NCI-H460 (cell line): Measurements from ENCODE around the gene AMER3.

DNA sequence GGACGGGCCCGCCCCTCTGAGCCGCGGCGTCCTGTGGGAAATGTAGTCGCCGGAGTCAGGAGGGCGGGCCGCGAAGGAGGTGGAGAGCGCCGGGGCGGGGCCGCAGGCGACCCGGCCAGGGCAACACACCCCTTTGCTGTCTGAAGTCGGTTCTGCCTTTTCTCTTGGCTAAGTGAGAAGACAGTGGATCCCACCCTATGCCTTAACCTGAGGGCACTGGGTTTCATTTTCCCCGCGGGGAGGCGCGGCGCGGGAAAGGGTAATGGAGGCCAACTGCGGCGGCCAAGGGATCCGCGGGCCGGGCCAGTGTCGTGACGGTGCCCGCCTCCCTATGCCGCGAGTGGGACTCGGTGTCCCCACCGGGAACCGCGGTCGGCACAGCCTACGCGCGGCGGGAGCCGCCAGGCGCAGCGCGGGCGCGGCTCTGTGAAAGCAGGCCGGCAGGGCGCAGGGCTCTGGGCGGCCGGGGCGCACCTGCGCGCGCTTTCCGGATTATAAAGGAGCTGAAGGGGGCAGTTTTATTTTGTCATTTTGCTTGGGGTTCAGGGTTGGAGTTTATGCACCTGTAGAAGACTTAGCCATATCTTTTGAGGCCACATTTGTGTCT lies 428 bp upstream of the SAP130 start:
RAMPAGE:
- cytosol, long total RNA: no peak
- long total RNA: no peak
- nucleus, long total RNA: no peak

DNA sequence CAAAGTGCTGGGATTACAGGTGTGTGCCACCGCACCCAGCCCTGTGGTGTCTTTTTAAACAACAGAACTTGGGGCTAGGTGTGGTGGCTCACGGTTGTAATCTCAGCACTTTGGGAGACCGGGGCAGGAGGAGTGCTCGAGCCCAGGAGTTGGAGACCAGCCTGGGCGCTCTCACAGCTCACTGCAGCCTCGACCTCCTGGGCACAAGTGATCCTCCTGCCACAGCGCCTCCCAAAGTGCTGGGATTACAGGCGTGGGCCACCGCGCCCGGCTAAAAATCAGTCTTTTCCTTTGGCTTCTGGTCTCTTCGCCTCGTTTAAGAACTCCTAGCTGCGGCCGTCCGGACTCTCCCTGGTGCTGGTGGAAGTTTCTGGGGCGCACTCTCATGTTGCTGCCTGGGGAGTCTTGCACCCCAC lies 86.1 kb downstream of the HS6ST1 start:
RAMPAGE:
- cytosol, long total RNA: no peak
- long total RNA: no peak
- nucleus, long total RNA: no peak

DNA sequence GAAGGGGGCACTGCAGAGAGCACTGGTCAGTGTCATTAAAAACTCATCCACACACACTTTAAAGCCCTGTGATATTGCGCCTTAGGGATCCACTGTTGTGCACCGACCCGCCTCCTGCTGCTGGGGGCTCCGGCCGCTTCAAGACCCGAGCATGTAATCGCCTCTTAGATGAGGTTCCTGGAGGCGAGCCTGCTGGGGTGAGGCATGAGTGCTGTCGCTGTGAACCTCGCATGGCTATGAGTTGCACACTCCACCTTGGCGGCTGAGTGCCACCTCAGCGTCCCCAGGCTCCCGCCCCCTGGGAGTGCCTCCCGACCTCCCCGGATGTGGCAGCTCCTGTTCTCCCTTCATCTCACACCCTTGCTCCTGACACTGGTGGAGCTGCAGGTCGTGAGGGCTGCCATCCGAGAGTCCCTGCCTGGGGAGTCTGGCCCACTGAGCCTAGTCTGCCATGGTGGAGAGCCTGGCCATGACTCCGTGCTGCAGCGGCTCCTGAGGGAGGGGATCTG lies 61.4 kb upstream of the HS6ST1 start:
RAMPAGE:
- cytosol, long total RNA: no peak
- long total RNA: no peak
- nucleus, long total RNA: no peak

GRCh38 chr2:128736678-128737035 lies 418.0 kb upstream of the HS6ST1 start:
RAMPAGE:
- cytosol, long total RNA: no peak
- long total RNA: no peak
- nucleus, long total RNA: no peak

GRCh38 chr2:128973966-128974369 lies 655.3 kb upstream of the HS6ST1 start:
RAMPAGE:
- cytosol, long total RNA: no peak
- long total RNA: no peak
- nucleus, long total RNA: no peak

RAMPAGE:
- cytosol, long total RNA: no peak
- long total RNA: no peak
- nucleus, long total RNA: no peak
Observed at GRCh38 chr2:129191406-129191947, 788.0 kb upstream of the RAB6C start.

GRCh38 chr2:129192735-129193547 lies 786.5 kb upstream of the RAB6C start:
RAMPAGE:
- cytosol, long total RNA: no peak
- long total RNA: no peak
- nucleus, long total RNA: no peak

RAMPAGE:
- cytosol, long total RNA: no peak
- long total RNA: no peak
- nucleus, long total RNA: no peak
Observed at GRCh38 chr2:130183026-130183625, 1.1 kb downstream of the MZT2B start.

DNA sequence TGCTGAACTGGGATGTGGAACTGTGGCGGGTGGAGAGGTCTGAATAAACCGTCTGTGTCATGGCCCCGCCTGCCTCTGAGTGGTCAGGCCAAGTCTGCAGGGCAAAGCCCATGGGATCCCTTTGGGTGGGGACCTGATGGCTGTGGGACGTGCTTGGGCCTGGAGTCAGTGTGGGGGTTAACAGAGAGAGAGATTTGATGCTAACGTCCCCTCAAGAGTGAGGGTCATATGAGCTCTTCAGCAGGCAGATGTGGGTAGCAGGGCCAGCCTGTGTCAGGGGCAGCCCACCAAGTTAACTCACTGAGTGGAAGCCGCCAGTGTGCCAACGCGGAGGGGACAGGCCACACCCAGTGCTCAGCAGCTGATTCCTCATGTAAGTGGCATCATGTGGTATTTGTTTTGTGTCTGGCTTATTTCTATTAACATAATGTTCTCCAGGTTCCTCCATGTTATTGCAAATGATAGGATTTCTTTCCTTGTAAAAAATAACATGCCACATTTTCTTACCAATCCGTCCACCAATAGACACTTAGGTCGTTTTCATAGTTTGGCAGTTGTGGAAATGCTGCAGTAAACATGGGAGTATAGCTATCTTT lies 4.0 kb downstream of the IMP4 start:
RAMPAGE:
- cytosol, long total RNA: no peak
- long total RNA: no peak
- nucleus, long total RNA: no peak

DNA sequence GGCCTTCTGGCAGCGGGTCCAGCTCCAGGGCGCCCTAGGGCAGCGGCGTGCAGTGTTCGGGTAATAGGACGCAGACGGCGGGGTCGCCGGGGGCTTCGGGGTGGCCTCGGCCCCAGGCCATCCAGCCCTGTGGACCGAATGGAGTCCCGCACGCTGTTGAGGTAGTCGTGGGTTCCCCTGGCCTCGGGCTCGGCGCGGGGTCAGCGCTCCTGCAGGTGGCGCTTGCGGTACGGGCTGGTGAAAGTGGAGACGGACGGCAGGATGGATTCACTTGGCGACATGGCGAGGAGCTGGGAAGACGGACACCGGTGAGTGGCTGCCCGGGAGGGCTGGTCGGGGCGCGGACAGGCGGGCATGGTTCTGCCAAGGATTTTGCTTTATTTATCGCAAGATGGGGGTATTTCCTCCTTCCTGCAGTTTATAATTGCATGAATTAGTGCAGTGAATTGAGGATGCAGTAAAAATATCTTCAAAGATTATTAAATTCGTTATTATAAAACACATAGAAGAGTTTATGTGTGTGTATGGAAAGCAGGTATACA lies 35.3 kb upstream of the GPR148 start:
RAMPAGE:
- cytosol, long total RNA: no peak
- long total RNA: no peak
- nucleus, long total RNA: no peak

GRCh38 chr2:130755171-130756190 lies at the start of gene AMER3:
TSS of gene AMER3 (plus strand) at chr2:130755540.
RAMPAGE:
- cytosol, long total RNA: no peak
- long total RNA: no peak
- nucleus, long total RNA: no peak

GRCh38 chr2:130785521-130786201 lies 30.3 kb downstream of the AMER3 start:
RAMPAGE:
- cytosol, long total RNA: no peak
- long total RNA: no peak
- nucleus, long total RNA: no peak

DNA sequence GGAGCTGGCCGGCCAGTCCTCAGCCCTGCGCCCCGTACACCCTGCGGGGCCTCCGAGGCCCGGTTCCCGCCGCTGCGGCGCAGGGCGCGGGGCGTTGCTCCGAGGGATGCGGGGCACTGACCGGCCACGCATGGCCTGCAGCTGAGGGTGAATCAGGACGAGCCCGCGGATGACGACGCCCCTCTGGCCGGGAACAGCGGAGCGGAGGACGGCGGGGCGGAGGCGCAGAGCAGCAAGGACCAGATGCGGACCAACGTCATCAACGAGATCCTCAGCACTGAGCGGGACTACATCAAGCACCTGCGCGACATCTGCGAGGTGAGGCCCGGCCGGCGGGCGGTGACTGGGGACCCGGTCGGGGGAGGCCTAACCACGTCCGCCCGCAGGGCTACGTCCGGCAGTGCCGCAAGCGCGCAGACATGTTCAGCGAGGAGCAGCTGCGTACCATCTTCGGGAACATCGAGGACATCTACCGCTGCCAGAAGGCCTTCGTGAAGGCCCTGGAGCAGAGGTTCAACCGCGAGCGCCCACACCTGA lies 53.3 kb downstream of the FAM168B start:
RAMPAGE:
- cytosol, long total RNA: no peak
- long total RNA: no peak
- nucleus, long total RNA: no peak

RAMPAGE:
- cytosol, long total RNA: no peak
- long total RNA: no peak
- nucleus, long total RNA: no peak
Observed at GRCh38 chr2:131105540-131106505, 687 bp downstream of the PLEKHB2 start.

DNA sequence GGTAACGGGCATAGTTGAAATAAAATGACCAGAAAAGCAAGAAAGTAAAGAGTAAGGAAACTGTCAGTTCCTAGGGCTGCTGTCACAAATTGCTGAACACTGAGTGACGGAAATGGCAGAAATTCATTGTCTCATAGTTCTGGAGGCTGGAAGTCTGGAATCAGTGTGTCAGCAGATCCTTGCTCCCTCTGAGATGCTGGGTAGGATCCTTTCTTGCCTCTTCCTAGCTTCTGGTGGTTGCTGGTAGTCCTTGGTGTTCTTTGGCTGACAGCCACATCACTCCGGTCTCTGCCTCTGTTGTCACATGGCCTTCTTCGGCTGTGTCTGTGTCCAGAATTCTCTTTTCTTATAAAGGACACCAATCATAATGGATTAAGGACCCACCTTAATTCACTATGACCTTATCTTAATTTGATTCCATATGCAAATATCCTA lies 21.9 kb downstream of the PLEKHB2 start:
RAMPAGE:
- cytosol, long total RNA: no peak
- long total RNA: no peak
- nucleus, long total RNA: no peak

GRCh38 chr2:131512004-131513037 lies 15.4 kb upstream of the CCDC74A start:
RAMPAGE:
- cytosol, long total RNA: no peak
- long total RNA: no peak
- nucleus, long total RNA: no peak

DNA sequence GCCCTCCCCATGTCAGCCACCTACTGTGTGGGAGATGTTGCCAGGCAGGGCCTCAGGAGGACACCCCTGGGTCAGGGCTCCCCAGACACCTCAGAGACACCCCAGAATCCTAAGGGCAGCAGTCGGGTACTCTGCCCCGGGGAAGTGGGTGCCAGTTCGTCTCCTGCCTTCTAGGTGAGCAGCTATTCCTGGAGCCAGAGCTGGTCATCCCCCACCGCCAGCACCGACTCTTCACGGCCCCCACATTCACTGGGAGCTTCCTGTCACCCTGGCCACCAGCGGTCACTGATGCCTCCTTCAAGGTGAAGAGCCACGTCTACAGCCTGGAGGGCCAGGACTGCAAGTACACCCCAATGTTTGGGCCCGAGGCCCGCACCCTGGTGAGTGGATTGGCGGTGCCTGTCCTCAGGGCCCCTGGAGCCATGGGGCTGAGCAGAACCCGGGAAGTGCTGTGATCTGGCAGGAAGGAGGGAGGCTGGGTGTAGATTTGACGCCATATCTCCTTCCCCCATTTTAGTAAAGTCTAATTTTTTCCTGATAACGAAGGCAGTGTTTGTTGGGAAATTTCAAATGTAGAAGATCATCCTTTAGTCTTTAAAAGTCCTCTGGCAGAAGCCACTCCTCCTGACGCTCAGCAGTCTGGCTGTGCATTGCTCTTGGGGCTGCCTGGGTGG lies 9.2 kb upstream of the CCDC74A start:
RAMPAGE:
- cytosol, long total RNA: no peak
- long total RNA: no peak
- nucleus, long total RNA: no peak

DNA sequence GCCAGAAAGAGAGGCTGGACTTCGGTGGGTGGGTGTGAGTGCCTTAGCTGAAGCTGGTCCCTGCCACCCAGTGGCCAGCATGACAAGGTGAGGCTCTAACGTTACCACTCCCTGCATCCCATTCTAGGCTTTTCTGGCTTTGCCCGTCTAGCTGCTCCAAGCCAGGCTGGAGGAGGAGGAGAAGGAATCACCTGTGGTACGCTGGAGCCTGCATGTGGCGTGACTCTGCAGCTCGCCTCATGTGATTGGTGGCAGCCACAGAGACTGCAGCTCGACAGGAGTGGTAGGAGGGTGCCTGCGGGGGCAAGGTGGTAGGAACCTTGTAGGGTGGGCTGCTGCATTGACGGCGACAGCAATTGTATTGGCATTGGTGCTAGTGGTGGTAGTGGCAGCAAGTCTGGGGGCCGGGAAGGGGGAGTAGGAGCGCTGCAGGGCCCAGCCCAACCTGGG lies 17.3 kb downstream of the CCDC74A start:
RAMPAGE:
- cytosol, long total RNA: no peak
- long total RNA: no peak
- nucleus, long total RNA: no peak

RAMPAGE:
- cytosol, long total RNA: no peak
- long total RNA: no peak
- nucleus, long total RNA: no peak
Observed at GRCh38 chr2:131802391-131802934, 274.8 kb downstream of the CCDC74A start.

DNA sequence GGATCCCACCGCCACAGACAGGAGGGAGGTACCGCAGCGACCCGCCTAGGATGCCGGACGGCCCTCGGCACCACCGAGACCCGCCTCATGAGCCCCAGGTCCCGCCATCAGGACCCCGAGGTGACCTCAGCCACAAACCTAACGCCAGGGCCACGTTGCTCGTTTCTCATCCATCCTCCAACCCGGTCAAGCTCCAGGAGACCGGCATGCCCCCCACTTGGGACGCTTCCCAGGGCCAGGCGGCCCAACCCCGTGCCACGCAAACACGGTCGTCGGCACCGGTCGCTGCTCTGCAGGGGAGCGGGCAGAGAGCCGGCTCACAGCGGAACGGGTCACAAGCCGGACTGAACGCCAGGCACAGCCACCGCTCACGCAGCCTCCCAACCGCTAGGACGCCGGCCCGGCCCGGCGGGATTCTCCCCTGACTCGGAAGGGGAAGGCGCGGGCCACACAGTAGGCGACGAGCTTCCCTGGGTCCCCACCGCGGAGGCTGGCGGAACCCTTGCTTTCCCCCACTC lies 95.3 kb upstream of the ANKRD30BL start:
RAMPAGE:
- cytosol, long total RNA: no peak
- long total RNA: no peak
- nucleus, long total RNA: no peak